Ishikawa (cell line): ENCODE measurements around the gene BEST1.

DNA sequence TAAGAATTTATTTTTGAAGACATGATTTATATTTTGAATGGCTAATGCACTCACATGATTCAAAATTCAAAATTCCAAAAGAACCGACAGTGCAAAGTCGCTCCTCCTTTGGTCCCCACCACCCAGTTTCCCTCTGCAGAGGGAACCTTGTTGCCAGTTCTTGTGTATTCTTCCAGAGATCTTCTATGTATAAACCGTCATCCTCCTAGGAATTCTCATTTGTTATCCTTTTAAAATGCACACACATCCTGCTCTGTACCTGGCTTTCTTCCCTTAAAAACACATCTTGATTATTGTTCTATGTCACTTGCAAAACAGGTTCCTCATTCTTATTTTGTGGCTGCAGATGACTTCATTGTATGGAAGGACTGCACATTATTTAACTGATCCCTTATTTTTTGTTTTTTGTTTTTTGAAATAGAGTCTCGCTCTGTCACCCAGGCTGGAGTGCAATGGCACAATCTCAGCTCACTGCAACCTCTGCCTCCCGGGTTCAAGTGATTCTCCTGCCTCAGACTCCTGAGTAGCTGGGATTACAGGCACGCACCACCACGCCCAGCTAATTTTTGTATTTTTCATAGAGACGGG lies 26.6 kb upstream of the SYT7 start:
- RRBS: no CpG with 5 or more reads among the region's 8 CpGs

DNA sequence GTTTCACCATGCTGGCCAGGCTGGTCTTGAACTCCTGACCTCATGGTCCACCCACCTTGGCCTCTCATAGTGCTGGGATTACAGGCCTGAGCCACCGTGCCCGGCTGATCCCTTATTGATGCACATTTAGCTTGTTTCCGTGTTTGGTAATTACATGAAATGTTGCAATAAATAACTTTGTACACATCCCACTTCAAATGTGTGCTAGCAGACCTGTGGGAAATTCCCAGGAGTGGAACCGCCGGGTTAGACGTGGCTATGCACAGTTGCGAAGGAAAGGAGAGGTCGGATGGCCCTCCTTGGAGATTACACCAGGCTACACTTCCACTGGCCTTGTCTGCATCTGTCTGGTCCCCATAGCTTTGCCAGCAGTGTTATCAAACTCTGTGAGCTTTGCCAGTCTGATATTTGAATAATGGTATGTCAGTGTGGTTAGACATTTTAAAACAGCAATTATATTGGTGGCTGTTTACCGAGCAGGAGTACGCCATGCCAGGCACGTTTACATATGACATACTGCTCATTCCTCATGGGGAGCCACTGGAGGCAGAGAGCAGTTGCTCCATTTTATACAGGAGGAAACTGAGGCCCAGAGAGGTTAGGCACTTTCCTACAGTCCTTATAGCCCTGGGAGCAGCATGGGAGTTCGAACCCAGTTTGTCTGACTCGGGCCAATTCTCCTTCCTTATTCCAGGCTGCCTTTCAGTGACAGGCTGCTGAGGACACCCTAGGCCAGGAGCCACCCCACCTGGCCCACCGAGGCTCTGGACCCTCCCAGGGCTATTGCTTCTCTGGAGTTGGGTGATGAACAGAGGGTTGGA lies 27.3 kb upstream of the SYT7 start:
- RRBS: 70% methylated on average over 2 of the region's 14 CpGs

- RRBS: 4% methylated on average over 4 of the region's 10 CpGs
Measured at GRCh38 chr11:61626550-61627249, 45.8 kb upstream of the SYT7 start.

GRCh38 chr11:61654269-61655055 lies 25.7 kb upstream of the DAGLA start:
- RRBS: no CpG with 5 or more reads among the region's 12 CpGs

GRCh38 chr11:61690950-61691400 lies 10.8 kb downstream of the DAGLA start:
- RRBS: no CpG with 5 or more reads among the region's 8 CpGs

- RRBS: 42% methylated on average over 7 of the region's 58 CpGs
Measured at GRCh38 chr11:61777050-61777901, 15.1 kb downstream of the TMEM258 start.

DNA sequence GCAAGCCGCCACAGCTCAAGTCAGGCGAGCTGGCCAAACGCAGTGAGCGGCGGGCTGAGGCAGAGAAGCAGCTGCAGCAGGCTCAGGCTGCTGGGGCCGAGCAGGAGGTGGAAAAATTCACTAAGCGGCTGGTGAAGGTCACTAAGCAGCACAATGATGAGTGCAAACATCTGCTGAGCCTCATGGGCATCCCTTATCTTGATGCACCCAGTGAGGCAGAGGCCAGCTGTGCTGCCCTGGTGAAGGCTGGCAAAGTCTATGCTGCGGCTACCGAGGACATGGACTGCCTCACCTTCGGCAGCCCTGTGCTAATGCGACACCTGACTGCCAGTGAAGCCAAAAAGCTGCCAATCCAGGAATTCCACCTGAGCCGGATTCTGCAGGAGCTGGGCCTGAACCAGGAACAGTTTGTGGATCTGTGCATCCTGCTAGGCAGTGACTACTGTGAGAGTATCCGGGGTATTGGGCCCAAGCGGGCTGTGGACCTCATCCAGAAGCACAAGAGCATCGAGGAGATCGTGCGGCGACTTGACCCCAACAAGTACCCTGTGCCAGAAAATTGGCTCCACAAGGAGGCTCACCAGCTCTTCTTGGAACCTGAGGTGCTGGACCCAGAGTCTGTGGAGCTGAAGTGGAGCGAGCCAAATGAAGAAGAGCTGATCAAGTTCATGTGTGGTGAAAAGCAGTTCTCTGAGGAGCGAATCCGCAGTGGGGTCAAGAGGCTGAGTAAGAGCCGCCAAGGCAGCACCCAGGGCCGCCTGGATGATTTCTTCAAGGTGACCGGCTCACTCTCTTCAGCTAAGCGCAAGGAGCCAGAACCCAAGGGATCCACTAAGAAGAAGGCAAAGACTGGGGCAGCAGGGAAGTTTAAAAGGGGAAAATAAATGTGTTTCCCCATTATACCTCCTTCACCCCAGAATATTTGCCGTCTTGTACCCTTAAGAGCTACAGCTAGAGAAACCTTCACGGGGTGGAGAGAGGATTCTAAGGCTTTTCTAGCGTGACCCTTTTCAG lies 3.2 kb downstream of the FEN1 start:
- RRBS: 90% methylated on average over 2 of the region's 28 CpGs

- RRBS: no CpG with 5 or more reads among the region's 4 CpGs
Measured at GRCh38 chr11:61804111-61804828, 11.6 kb downstream of the FEN1 start.

DNA sequence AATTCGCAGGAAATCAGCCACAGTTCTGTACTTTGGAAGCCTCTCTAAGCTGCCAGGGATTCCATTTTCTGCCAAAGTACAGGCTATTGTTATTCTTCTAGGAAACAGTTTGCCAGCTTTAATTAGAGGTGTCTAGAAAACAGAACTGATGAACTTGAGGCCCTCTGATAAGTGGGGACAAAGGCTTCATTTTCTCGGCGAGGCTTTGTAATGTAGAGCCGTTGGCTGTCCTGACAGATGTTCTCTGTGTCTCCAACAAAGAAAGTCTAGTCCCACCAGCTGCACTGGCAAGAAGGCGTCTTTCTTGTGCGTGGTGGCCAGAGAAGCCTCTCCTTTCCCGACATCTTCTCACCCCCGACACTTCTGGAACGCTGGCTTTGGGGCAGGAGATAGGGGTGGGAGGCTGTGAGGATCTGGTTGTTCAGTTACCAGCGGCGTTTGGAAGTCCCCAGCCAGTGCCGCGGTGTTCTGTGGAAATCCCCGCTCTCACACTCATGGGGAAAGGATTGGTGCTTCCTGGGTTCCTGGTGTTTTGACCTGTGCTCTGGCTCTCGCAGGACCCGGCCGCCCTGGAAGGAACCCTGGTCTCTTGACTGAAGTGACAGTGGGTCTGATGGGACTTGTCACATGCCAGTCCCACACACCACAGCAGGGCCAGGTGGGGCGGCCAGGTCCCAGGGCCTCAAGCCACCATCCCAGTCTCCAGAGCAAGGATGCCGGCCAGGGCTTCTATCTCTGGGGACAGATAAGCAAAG lies 23.1 kb downstream of the FADS2 start:
- RRBS: no CpG with 5 or more reads among the region's 19 CpGs

GRCh38 chr11:61881282-61881597 lies 10.1 kb downstream of the FADS3 start:
- RRBS: no CpG with 5 or more reads among the region's 1 CpG

GRCh38 chr11:61905319-61905671 lies 12.1 kb downstream of the RAB3IL1 start:
- RRBS: 73% methylated on average over 3 of the region's 10 CpGs

GRCh38 chr11:61910732-61911267 lies 6.6 kb downstream of the RAB3IL1 start:
- RRBS: no CpG with 5 or more reads among the region's 3 CpGs

DNA sequence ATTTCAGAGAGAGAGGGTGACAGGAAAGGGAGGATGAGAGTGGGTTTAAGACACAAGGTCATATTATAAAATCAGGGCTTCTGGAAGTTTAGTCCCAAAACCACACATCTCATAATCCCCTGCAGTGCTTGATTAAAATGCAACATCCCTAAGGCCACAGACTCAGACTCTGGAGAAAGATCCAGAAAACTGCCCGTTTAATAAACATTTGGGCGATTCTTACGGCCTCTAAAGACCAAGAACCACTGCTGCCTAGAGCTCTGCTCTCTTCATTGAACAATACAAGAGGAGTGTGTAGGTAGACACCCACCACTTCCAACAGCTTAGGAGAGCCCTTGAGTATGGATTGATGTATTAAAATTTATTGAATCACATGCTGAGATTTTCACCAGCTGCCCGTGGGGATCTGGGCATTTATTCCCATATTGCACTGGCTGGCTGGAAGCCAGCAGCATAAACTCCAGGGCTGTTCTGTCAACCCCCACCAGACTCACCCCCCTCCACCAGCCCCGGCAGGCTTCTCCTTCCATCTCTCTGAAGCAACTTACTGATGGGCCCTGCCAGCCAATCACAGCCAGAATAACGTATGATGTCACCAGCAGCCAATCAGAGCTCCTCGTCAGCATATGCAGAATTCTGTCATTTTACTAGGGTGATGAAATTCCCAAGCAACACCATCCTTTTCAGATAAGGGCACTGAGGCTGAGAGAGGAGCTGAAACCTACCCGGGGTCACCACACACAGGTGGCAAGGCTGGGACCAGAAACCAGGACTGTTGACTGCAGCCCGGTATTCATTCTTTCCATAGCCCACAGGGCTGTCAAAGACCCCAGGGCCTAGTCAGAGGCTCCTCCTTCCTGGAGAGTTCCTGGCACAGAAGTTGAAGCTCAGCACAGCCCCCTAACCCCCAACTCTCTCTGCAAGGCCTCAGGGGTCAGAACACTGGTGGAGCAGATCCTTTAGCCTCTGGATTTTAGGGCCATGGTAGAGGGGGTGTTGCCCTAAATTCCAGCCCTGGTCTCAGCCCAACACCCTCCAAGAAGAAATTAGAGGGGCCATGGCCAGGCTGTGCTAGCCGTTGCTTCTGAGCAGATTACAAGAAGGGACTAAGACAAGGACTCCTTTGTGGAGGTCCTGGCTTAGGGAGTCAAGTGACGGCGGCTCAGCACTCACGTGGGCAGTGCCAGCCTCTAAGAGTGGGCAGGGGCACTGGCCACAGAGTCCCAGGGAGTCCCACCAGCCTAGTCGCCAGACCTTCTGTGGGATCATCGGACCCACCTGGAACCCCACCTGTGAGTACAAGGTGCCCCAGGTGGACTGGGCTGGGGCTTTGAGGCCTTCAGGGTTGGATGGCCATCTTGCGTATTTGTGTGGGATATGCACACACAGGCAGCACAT lies at the start of gene BEST1:
TSS of gene BEST1 (plus strand) at position 1,216 of the 1,398 bp plus-strand sequence.
- RRBS: 10% methylated on average over 2 of the region's 16 CpGs

DNA sequence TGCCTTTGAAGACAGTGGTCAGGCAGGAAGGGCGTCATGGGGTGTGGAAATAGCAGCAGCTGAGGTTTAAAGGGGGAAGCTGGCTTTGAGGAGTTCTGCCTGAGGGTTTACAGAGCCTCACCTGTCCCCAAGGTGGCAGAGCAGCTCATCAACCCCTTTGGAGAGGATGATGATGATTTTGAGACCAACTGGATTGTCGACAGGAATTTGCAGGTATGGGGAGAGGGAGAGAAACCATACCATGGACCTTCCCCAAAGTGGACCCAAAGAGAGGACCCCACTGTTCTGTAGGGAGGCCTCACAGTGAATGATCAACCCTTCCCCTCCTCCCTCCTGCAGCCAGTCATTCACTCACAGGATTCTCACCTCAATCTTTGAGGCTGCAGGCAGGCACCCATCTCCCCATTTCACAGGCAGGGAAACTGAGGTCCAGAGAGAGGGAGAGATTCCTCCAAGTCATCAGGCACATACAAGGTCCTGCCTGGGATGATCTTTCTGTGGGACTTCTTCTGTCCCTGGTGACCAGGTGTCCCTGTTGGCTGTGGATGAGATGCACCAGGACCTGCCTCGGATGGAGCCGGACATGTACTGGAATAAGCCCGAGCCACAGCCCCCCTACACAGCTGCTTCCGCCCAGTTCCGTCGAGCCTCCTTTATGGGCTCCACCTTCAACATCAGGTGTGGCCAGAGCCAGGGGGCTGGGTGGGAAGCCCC lies 7.9 kb downstream of the FTH1 start:
- RRBS: no CpG with 5 or more reads among the region's 8 CpGs

DNA sequence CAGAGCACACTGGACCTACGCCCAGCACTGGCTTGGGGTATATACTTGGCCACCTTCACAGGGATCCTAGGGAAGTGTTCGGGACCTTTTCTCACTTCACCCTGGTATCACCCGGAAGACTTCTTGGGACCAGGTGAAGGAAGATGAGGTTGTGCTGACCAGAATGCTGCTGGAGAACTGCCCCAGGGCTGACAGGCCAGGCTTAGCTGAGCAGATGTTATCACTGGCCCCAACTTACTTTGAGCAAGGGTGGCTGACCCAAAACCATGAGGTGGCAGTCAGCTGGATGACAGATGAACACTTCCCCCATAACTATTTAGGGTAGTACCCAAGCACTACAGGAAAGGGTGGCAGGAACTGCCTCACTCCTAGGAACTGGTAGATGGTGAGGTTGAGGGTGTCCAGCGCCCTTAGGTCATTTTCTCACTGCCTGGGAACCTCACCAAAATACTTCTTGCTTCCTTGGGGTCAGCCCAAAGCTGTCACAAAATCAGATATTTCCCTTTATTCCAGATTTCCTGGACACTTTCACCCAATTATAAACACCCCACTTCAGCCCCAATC lies 4.3 kb downstream of the FTH1 start:
- RRBS: no CpG with 5 or more reads among the region's 4 CpGs

- RRBS: no CpG with 5 or more reads among the region's 5 CpGs
Measured at GRCh38 chr11:62012723-62013251, 45.4 kb upstream of the FTH1 start.

DNA sequence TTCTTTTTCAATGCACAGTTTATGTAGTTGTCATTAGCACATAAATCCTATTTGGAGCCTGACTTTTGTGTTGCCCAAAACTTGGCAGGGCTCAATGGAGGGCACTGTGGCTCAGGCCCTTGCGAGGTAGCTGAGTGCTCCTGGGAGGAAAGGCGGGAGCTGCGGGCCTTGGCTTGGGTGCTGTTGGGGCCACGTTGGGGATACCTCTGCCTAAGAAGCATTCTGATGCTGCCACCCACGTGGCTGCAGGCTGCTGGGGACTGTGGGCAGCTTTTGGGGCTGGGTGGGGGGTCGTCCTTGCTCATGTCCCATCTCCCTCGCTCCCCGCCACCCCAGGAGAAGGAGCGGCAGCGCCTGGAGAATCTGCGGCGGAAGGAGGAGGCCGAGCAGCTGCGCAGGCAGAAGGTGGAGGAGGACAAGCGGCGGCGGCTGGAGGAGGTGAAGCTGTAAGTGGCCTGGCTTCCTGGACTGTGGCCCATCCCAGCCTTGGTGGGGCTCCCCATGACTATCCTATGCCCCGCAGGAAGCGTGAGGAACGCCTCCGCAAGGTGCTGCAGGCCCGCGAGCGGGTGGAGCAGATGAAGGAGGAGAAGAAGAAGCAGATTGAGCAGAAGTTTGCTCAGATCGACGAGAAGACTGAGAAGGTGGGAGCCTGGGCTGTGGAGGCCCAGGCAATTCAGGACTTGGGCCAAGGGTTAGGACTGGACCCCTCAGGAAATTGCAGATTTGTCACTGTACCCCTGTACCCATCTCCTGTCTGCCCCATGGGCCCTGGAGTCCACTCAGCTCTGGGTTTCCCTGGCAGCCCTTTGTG lies 21.0 kb downstream of the INCENP start:
- RRBS: no CpG with 5 or more reads among the region's 26 CpGs

DNA sequence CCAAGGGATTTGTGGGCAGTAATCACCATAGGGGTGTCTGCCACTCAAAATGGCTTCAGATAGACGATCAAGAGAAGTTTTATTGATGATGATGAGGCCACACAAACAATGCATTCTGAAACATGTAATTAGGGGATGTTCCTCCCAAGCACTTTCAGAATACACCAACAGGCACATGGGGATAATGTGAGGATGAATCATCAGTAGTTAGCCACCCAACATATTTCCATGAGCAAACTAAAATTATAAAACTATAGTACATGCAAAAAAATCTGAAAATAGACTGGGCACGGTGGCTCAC lies 9.1 kb downstream of the SCGB1A1 start:
- RRBS: no CpG with 5 or more reads among the region's 2 CpGs

DNA sequence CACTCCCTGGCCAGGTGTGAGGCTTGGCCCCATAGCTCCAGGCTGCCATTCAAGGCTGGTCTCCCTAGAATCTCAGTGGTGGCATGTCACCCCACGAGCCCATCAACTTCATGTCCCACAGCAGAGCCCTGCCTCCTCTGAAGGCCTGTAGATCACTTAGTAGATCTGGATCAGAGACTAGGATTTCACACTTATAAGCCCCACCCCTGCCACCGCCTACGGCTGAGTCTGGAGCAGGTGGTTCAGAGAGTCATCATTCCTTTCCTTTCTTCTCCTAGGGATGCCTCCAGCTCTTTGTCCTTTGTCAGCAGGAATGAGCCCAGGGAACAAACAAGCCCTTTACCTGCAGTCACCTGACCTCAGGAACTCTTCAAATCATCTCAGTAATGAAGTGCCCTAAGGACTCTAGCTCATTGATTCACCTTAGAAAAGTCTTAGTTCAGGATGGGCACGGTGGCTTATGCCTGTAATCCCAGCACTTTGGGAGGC lies 37.8 kb downstream of the SCGB1A1 start:
- RRBS: no CpG with 5 or more reads among the region's 4 CpGs

GRCh38 chr11:62514547-62514938 lies 32.1 kb downstream of the AHNAK start:
- RRBS: no CpG with 5 or more reads among the region's 6 CpGs